LNCaP clone FGC (cell line): ENCODE measurements around a stretch of chr7.

DNA sequence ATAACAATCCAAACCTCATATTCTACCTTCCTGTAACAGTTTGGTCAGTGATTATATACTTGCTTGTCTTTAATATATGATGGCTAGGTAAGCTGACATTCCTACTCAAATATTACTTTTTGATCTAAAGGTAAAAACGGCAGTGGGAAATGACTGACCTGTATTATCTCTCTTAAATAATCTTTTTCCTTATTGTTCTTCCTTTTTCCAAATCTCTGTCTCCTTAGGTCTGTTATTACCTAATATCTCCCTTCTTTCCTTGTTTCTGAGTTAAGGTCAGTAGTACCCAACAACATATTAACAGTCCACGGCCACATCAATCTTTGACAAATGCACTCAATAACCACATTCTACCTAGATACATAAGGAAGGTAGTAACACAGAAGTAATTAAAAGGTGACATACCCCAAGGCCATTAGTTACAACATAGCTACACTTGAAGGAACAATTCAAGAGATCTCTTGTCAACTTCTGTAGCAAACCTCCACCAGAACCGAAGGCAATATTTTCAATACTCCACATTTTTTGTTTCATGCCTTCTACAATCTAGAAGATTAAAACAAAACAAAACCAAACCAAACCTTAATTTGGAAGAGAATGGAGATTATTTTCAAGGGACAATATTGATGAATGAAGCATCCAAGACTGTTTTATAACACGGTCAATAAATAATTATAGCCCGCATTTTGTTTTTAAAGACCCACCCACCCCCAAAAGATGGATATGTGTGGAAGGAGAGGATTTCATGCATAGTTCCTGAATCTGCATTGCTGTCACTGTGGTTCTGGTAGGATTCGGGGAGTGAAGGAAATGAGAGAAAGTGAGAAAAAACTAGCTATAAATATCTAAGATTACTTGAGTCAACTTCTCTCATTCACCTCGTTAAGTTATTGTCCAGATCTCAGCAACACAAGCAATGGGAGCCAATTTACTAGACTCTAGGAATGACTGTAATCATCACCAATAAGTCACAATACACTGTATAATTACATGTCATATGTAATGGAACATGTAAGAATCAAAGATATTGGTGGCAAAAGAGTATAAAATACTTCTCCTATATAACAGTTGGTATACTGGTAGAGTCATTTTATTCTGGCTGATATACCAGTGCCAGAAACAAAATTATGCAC lies 30.5 kb downstream of the NAMPT start:
- RRBS, 2 experiments, result no CpG with 5 or more reads among the region's 7 CpGs

GRCh38 chr7:106256156-106256538 lies 28.6 kb downstream of the NAMPT start:
- RRBS, 2 experiments, result no CpG with 5 or more reads among the region's 2 CpGs

- RRBS, 2 experiments, result no CpG with 5 or more reads among the region's 2 CpGs
These were observed 24.7 kb downstream of the NAMPT start for GRCh38 chr7:106260056-106260521.

GRCh38 chr7:106266511-106267545 lies 18.0 kb downstream of the NAMPT start:
- RRBS, 2 experiments, result no CpG with 5 or more reads among the region's 5 CpGs

DNA sequence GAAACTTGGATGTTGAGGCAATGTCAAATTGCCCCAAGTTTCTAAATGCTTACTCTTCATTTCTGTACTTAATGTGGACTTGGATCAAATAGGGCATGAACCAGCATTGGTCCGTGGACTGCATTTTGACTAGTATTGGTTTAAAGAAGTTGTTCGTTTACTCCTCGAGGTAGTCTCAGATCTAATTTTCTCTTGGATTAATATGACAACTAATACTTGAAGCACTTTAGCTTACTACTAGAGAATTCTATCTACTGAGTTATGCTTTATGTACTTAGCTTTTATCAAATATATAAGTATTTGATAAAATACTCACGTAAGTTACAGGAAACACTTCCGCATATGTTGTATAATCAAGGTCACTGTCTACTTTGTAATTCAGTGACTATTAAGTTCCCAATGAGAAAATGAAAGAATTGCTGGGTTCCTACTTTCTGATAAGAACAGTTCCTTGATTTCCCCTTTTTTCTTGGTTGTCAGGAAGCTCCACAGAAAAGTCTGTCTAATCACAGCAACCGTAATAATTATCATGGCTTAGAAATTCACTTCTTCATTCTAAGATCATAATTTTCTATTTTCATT lies 15.0 kb downstream of the NAMPT start:
- RRBS, 2 experiments, result no CpG with 5 or more reads among the region's 6 CpGs

DNA sequence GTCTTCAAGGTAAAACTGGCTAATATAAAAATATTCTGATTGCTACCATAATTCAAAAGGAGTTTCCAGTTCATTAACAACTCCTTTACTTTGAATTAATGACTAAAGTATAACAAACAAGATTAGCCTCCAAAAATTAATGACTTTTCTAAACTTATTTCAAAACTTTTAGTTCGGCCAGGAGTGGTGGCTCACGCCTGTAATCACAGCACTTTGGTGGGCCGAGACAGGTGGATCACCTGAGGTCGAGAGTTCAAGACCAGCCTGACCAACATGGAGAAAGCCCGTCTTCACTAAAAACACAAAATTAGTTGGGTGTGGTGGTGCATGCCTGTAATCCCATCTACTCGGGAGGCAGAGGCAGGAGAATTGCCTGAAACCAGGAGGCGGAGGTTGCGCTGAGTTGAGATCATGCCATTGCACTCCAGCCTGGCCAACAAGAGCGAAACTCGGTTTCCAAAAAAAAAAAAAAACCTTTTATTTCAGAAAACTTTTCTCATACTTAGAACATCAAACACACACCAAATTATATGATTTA lies 8.3 kb downstream of the NAMPT start:
- RRBS, 2 experiments, result no CpG with 5 or more reads among the region's 10 CpGs

- RRBS, 2 experiments, result no CpG with 5 or more reads among the region's 6 CpGs
These were observed 136.7 kb upstream of the NAMPT start for GRCh38 chr7:106421294-106422007.

- RRBS, 2 experiments, result no CpG with 5 or more reads among the region's 5 CpGs
These were observed 122.2 kb downstream of the CCDC71L start for GRCh38 chr7:106538792-106539193.

DNA sequence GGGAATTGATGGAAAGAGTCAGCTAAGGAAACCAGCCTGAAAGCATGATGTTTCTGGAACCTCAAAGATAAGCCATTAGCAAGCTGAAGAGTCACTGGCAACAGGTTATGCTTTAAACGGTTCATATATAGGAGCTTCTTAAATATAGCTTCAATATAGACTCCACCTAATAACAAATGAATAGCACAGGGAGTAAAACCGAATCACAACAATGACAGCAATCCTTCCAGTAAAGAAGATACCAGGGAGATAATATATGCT lies 20.4 kb downstream of the CCDC71L start:
- RRBS, 2 experiments, result no CpG with 5 or more reads among the region's 2 CpGs

GRCh38 chr7:106661365-106661607 lies 328 bp upstream of the CCDC71L start:
- RRBS, 2 experiments, result no CpG with 5 or more reads among the region's 1 CpG

DNA sequence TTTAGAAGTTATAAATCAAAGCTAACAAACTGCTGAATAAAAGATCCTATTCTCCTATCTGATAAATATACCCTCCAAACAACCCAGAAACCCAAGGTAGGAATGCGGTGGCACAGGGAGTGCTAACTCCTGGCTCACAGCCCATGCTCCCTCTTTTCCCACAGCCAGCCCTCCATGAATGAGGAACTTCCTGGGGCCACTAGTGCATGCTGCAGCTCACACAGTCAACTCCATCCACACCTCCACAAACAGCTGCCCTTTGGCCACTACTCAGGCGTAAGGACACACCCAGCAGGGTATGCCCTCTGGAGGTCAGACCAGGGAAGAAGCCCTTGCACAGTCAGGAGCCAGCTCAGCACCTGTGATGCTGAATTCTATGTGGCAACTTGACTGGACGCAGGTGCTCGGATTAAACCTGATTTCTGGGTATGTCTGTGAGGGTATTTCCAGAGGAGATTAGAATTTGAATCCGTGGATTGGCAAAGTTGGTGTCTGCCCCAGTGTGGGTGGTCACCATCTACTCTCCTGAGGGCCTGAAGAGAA lies 85.2 kb upstream of the PIK3CG start:
- RRBS, 2 experiments, result no CpG with 5 or more reads among the region's 5 CpGs

DNA sequence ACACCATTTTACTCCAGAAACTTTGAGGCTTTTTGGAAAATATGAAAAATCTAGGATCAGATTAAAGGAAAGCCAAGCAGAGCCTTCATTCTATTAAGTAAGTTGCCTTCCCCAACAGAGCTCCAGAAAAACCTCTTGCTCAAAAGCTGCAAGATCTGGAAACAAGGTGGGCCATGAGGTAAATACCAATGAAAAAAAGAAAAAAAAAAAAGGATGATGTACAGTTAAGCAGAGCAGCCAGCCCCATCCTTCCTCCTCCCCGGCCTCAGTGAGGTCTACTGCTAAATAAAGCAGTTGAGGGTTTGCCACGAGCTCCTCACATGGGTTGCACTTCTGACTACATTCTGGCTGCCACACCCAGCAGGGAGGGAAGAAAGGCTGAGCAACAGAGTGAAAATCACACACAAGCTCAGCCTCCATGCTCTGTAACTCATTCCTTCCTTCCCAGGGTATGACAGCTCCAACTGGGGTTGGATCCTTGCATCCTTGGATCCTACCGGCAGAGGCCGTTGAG lies 53.2 kb upstream of the PIK3CG start:
- RRBS, 2 experiments, result no CpG with 5 or more reads among the region's 4 CpGs

GRCh38 chr7:106858850-106859609 lies 6.1 kb upstream of the PIK3CG start:
- RRBS, 2 experiments, result 0% methylated on average over 1 of the region's 8 CpGs

DNA sequence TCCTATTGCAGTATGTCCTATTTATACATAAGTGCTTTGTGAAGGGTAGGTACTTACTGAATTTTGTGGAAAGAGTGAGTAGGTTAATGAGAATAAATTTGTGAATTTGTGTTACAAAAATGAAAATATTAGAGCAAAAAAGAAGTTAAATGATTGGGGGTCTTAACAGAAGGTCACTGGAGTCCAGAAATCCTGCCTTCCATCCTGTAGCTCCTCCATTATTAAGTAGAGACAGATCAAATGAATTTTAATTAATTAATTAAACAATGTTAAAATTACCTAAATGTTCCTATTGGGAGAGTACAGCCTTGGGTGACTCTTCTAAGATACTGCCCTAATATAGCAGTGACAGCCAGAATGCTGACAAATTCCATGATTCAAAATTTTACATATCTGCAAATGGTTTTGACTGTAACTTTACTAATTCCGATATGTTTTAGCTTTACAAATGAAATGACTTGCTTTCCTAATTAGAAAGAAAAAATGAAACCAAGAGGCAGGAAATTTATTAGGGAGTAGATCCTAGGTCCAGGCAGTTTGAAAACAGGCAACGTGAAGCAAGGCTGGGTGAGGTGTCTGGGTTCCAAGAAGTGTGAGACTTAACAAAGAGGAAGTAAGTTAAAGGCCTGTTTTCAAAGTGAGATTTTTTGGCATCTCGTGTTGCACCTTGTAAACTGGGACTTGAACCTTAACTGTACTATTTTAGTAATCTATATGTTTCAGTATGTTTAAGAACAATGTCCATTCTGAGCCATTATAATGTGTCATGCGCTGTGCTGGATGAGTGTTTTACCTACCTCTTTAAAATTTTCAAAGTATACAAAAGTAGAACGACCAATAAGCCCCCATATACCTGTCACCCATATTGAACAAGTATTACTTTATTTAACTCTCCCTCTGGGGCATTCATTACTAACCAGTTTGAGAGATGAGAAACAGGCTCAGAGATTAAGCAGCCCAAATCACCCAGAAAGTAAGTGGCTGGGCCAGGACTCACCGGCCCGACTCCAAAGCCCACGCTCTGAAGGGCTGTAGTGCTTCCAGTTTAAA lies 1.6 kb downstream of the PIK3CG start:
- RRBS, 2 experiments, result no CpG with 5 or more reads among the region's 8 CpGs

- RRBS, 2 experiments, result no CpG with 5 or more reads among the region's 6 CpGs
These were observed 4.8 kb downstream of the PIK3CG start for GRCh38 chr7:106869532-106870717.

GRCh38 chr7:106978321-106978942 lies 66.1 kb upstream of the PRKAR2B start:
- RRBS, 2 experiments, result no CpG with 5 or more reads among the region's 7 CpGs

DNA sequence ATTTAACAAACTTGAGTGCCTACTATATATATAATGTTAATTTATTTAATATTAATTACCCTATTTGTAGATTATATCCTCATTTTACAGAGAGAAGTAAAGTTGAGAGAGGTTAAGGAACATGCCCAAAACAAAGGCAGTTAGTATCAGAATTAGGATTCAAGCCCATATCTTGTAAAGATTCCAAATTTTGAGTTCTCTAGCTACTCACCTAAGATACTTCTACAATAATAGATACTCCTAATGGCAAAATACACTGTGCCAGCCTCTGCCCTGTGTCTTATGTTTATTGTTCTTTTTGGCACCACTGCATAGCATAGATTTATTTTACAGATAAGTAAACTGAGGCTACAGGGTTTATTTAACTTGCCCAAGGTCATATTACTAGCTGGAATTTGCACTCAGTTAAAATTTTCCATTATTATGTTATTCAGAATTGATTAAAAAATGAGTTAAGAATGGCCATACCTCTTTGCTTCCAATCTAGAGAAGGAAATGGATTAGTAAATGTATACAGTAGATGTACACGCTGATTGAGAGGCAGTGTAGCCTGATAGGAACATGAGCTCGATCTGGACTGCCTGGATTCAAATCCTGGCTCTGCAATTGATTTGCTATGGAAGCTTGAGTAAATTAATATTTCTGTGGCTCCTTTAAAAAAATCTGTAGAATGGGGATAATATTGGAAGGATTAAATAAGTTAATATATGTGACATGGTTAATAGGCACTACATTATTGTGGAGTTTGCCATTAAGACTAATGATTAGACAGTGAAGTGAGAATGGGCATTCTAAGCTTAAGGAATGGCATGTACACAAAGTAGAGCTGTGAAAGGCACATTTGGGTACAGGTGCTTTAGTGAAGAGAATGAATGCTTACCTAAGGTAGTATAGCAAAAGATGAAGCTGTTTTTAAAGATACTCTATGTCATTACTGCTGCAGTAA lies 24.7 kb downstream of the HBP1 start:
- RRBS, 2 experiments, result no CpG with 5 or more reads among the region's 2 CpGs

DNA sequence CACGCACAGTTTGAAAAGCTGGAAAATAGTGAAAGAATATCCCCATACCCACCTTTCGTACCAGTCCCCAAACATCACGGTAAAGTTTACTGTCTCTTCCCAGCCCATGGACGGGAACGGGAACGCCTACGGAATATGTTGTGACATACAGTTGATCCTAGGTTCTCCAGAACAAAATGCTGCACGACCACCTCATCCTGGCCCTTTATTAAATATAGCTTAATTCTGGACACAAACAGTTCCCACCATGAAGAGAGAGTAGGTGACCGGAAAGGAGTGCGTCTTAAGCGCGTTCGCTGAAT lies 462 bp upstream of the BCAP29 start:
- RRBS, 2 experiments, result under 1 to 2% methylated on average over 5 of the region's 13 CpGs

GRCh38 chr7:107591243-107592114 lies 11.4 kb downstream of the BCAP29 start:
- RRBS, 2 experiments, result no CpG with 5 or more reads among the region's 4 CpGs